ENCODE data around the gene CBX3.

- PRO-cap, 2 experiments, result no peak in any of the 2 experiments
Observed at GRCh38 chr7:25119331-25119854, 5.7 kb downstream of the CYCS start.

DNA sequence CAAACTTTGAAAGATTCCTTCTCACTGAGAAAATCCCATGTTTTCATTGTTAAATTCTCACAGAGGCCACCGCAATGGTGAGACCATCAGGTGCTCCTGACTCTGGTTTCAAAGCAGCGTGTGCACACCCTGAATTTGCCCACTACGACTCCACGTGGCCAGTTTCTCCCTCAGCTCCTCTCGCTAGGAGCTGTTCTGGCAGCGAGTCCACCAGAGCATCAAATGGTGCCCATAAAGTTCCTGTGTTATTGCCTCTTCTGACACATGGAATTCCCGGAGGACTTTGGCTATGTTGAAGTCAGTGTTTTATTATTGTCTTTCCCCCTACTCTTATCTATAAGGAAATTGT, 53.8 kb upstream of the NPVF start:
- PRO-cap, 2 experiments, result no peak in any of the 2 experiments

DNA sequence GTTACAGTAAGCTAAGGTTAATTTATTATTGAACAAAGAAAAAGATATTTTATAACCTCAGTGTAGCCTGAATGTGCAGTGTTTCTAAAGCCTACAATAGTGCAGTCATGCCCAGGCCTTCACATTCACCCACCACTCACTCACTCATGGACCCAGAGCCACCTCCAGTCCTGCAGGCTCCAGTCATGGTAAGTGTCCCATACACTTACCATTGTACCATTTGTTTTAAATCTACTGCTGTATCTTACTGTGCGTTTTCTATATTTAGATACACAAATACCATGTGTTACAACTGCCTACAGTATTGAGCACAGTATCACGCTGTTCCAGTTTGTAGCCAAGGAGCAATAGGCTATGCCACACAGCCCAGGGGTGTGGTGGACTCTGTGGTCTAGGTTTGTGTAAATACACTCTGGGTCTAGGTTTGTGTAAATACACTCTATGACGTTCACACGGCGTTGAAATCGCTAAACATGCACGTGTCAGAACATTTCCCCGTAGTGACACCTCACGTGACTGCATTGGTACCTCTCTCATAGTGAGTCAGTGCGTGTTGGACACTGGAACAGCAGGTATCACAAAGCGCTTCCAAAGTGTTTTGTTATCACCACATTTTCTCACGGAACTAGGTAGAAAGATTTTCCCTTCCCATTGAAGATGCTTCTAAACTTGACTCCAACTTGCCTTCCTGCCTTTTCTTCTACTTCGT, 340.1 kb upstream of the NPVF start:
- PRO-cap, 2 experiments, result no peak in any of the 2 experiments

DNA sequence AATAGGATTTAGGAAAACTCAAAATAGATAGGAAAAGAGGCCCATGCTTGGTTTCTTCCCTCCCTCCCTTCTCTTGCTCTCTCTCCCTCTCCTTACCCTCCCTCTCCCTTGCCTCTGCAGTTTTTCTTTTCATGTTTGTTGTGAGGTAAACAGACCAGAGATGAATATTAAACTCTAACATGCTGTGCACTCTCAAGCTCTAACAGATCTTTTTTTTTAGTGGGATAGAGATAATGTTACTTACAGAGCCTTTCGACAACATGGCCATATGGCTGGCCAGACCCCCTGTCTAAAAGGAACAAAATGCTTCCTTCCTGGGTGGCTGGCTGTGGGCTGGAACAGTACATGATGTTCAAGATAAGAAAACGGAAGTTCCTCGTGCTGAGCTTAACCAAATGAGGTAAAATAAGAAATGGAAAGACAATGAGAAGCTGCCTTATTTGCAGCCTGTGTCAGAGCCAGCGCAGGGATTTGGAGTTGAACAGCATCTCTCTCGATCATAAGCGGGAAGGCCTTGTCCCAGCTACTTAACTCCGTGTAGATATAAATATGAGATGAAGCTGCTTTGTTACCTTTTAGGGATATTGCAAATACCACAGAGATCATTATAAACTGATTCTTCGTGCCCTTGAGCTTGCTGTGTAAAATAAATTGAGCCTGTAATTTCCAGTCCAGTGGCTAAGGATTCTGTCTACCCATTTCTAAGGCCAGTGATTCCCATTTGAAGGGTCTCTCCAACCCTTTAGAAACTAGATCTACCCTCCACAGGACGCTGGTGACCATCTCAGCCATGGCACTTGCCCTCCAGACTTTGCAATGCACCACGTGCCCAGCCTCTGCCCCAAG, 392.0 kb upstream of the NPVF start:
- PRO-cap, 2 experiments, result no peak in any of the 2 experiments

DNA sequence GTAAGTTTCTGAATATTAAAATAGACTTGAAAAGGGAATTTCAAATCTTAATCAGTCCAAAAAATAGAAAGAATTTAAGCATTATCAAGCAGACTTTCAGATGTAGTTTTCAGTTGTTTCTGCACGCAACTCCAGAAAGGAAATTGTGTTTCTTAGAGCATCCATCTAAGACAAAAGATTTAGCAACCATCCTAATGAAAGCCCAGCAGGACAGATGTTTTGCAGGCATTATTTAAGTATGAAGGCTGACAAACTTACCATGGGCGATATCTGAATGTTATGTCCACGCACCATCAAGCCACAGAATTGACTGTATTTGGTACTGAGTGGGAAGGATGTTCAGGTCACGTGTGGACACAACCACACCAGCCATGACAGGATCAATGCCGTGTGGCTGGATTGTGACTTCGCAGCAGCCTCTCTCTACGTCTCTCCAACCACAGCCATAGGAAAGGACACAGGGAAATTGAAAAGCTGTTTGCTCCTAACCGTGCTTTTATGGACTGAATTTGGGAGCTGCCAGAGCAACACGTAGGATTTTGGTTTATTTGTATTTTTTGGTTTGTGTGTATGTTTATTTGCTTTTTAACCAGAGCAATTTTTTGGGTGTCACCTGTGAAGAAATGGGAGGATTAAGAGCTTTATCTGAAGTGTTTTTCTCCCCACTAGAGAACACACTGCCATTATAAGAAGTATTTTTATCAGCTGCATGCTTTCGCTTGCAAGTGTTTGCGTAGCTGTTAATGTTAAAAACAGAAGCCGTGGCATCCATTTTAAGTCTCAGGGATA, 401.3 kb upstream of the NFE2L3 start:
- PRO-cap, 2 experiments, result no peak in any of the 2 experiments

- PRO-cap, 2 experiments, result no peak in any of the 2 experiments
Observed at GRCh38 chr7:25787235-25788023, 364.6 kb upstream of the NFE2L3 start.

GRCh38 chr7:25857491-25858205, 294.4 kb upstream of the NFE2L3 start:
- PRO-cap, 2 experiments, result peak in 1 of 2 experiments; most common plus-strand start chr7:25857696 (in 1); most common minus-strand start chr7:25857629 (in 1)

DNA sequence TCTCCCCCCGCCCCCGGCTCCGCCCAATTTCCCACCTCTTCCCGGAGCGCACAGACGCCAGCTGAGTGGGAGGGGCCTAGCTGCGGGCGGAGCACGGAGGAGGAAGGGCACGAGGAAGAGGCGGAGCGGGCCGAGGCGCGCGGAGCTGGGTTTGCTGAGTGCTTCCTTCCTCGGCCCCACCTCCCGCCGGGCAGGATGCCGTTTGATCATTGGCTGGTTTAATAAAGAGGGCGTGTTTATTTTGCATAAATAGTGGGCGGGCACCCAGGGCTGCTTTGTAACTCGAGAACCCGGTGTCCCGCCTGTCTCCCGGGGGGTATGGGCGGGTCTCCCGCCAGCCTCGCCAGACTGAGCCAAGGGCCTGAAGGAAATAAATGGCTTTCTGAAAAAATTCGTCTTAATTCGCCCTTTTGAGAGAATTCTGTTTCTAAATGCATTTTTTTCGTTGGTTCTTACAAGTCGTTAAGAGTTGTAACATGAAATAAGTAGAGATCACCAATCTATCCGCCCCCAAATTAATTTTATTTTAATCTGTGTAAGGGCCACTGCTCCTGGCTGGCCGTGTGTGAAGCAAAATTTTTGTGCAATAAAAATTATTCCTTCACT, 289.4 kb upstream of the NFE2L3 start:
- PRO-cap, 2 experiments, result no peak in any of the 2 experiments

- PRO-cap, 2 experiments, result no peak in any of the 2 experiments
Observed at GRCh38 chr7:25897039-25897503, 254.9 kb upstream of the NFE2L3 start.

DNA sequence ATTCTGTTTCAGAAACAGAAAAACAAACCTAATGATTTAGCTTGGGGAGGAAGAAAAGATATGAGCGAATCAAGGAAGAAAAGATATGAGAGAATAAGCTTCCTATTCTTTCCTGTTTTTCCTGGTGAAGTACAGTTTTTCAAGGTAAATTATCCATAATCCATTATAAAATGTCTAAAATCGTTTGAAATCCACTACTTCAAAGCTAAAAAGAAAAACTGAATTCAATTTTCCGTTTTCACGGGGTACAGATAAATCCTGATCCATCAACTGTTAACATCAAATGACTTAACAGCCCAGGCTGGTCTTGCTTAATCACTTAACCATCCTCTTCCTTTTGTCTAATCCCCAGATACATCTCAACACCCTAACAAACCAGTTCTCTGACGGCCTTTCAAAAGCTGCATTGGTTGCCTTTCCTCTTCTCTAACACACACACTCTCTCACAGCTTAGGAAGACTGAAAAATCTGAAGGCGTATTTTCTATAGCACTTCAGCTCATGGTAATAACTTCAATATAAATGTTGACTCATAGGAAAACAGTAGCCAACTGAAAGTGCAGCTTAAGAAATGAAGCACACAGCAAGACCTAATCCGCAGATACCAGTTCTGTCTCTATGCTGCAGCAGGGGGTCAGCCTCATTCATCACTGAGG, 212.0 kb upstream of the NFE2L3 start:
- PRO-cap, 2 experiments, result no peak in any of the 2 experiments

- PRO-cap, 2 experiments, result no peak in any of the 2 experiments
Observed at GRCh38 chr7:26152550-26153267, 711 bp downstream of the NFE2L3 start.

DNA sequence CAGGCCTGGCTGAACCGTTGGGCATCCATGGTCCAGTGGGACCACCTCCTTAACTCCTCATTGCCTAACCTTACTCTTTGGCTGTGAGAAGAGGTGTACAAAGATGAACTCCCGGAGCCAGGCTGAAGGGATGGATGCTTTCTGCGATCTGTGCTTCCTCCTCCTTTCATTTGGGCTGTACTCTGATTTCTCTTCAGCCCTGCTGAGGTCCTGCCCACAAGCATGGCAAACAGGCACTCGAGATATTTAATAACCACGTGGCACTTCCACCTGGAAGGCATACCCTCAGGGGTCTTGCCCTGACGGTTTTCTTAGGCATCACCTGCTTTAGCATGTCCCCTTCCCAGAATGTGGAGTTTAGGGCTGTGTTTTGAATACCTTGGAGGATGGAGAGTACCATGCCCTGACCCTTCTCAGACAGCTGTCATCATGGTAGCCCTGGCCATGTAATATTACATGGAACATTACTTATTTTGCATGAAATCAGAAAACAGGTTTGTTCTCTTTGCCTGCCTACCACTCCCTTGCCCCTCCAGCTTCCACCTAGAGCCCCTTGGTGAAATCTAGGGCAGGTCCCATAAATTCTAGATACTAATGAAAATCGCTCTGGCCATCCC, 21.9 kb downstream of the HNRNPA2B1 start:
- PRO-cap, 2 experiments, result peak in 1 of 2 experiments; most common minus-strand start position 54 of the sequence (in 1)

GRCh38 chr7:26191042-26191808, 9.3 kb downstream of the HNRNPA2B1 start:
- PRO-cap, 2 experiments, result no peak in any of the 2 experiments

DNA sequence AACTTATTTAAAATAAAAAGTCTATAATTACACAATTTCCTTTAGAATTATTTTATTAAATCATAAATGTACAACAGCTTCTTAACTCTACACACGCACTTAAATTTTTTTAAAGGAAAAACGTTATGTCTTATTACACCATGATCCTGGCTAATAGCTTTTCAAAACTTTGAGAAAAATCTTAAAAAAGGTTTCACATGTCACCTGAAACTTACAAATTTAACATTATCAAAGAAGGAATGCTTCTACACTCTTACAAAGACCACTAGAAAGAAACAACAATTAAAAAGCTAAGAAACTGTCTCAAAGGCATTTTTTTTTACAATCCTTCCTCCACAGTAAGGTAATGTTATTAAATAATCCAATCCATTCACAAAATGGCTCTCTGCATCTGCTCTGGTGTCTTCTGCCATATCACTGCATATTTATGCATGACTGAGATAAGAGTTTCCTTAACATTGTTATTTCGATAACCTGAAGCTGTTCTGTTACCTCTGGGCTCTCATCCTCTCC, 8.7 kb downstream of the HNRNPA2B1 start:
- PRO-cap, 2 experiments, result no peak in any of the 2 experiments

DNA sequence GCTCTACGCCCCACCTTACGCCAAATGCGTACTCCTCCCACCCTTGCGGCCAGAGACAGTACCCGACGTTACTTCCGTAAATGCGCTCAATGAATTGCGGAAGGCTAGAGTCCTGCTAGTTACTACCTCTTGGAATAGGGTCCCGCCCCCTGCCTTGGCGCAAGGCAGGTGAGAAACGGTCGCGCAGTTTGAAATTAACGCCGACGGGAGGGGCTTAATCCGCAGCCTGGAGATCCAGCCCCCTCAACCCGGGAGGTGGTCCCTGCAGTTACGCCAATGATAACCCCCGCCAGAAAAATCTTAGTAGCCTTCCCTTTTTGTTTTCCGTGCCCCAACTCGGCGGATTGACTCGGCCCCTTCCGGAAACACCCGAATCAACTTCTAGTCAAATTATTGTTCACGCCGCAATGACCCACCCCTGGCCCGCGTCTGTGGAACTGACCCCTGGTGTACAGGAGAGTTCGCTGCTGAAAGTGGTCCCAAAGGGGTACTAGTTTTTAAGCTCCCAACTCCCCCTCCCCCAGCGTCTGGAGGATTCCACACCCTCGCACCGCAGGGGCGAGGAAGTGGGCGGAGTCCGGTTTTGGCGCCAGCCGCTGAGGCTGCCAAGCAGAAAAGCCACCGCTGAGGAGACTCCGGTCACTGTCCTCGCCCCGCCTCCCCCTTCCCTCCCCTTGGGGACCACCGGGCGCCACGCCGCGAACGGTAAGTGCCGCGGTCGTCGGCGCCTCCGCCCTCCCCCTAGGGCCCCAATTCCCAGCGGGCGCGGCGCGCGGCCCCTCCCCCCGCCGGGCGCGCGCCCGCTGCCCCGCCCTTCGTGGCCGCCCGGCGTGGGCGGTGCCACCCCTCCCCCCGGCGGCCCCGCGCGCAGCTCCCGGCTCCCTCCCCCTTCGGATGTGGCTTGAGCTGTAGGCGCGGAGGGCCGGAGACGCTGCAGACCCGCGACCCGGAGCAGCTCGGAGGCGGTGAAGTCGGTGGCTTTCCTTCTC, at the start of gene CBX3:
Gene CBX3, plus strand, starts transcription at position 889 of the 989 bp plus-strand sequence.
- PRO-cap, 2 experiments, result peak in 2 of 2 experiments; most common plus-strand start position 197 of the sequence (in 2); most common minus-strand start position 755 of the sequence (in 2)

- PRO-cap, 2 experiments, result no peak in any of the 2 experiments
Observed at GRCh38 chr7:26307058-26307715, 15.5 kb downstream of the SNX10 start.

DNA sequence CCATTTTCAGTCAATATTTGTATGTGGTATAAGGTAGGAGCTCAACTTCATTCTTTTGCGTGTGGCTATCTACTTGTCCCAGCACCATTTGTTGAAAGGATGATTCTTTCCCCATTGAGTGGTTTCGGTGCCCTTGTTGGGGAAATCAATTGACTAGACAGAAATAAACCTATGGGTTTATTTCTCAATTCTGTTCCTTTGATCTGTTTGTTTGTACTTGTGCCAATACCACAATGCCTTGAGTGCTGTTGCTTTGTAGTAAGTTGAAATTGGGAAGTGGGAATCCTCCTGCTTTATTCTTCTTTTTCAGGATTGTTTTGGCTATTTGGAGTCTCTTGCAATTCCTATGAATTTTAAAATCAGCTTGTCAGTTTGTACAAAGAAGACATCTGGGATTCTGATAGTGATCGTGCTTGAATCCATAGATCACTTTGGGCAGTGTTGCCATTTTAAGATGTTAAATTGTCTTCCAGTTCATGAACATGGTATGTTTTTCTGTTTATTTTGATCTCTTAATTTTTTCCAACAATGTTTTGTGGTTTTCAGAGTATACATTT, 41.1 kb downstream of the SNX10 start:
- PRO-cap, 2 experiments, result no peak in any of the 2 experiments

DNA sequence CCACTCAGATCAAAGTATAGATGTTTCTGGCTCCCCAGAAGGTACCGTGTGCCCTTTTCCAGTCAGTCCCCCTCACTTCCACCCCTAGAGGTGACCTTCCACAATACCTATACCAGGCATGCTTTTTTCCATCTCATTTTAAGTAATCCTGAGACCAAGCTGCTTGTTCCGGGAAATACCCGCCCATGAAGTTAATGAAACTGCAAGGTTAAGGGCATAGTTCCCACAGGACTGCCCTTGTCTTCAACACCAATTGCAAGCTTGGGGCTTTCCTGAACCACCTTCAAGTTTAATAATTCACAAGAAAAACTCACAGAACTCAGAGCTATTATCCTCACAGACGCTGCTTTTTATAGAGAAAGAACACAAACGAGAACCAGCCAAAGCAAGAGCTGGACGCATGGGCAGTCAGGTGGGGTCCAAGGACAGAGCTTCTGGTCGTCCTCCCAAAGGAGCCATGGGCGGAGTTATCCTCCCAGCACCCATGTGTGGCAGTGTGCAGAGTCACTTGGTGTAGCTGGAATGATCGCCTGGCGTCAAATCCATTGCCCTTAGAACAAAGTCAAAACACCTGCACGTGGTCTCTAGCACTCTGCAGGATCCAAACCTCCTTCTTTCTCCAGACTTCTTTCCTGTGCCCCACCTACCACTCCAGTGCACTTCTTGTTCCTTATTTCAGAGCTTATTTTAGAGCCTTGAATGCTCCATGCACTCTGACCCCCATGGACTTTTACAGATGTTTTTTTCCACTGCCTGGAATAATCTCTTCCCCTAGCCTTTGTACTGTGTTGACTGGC, 56.6 kb downstream of the SNX10 start:
- PRO-cap, 2 experiments, result no peak in any of the 2 experiments

DNA sequence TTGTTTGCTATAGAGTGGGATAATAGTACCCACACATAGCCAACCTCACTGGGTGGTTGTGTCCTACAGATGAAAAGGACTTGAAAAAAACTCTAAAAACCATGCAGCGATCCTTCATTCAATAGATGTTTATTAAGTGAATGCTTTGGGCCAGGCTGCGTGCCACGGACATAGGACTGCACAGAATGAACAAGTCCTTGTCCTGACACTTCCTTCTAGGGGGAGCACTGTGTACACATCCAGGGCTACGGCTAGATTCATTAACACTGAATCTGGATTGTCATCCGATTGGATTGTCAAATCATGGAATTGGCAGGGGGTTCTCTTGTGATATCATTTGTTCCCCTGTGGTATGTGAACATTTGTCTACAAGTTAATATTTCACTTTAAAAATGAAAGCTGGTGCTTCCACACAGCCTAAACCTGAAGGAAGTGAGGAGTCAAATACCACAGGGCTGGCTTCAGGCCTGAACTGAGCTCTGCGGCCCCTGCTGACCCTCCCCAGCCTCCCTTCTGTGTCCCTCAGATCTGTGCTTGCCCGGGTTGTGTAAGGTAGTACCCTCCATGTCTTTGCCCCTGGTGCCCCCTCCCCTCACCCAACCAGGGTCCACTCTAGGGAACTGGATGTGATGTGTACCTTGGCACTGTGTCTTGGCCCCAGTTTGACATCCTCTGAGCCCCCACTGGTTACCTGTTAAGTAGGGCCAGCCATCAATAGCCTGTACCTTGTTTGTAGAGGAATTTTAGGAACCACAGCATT, 75.6 kb downstream of the SNX10 start:
- PRO-cap, 2 experiments, result no peak in any of the 2 experiments

- PRO-cap, 2 experiments, result no peak in any of the 2 experiments
Observed at GRCh38 chr7:26664912-26665370, 199.4 kb downstream of the SKAP2 start.

Measured in psoas muscle (tissue), 2 donors.